Measurements from ENCODE around the genes TM9SF2 and METTL21C.

GRCh38 chr13:99403740-99404100 lies 96.5 kb upstream of the GPR183 start:
- PRO-cap = no peak

DNA sequence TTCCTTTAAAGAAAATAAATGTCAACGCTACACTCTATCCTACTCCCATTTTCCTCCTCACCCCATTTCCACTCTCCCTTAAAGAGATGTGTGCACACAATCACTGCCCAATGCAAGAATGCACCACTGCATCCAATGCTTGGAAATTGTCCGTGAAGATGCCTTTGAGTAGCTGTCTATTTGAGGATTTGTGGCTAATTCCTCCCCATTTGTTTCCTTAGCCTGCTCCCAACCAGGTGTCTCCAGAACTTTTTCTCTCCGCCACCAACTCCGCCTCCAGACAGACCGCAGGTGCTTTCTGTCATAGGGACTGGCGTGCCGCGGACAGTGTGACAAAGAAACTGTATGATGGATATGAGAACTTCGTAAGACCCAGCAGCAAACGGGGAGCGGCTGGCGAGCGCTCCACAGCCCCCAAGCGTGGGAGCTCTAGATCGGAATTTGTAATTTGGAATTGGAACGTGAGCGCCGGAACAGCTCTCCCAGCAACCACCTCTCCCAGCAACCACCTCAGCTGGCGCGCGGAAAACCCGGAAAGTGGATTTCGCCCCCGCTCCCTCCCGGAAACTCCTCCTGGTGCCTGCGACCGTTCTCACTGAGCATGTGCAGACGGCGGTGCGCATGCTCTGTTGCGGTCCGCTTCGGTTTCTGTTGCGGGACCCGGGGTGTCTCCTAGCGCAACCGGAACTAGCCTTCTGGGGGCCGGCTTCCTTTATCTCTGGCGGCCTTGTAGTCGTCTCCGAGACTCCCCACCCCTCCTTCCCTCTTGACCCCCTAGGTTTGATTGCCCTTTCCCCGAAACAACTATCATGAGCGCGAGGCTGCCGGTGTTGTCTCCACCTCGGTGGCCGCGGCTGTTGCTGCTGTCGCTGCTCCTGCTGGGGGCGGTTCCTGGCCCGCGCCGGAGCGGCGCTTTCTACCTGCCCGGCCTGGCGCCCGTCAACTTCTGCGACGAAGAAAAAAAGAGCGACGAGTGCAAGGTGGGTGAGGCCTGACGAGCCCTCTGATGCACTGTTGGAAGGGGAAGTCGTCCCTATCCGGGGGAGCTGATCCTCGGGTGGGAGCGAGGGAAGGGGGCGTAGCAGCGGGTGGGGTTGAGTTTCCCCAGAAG lies at the start of gene TM9SF2:
TM9SF2 (plus strand) TSS at position 675 of the 1,111 bp plus-strand sequence.
- PRO-cap = bidirectional peak, plus-strand start at position 715 of the sequence, minus-strand start at position 516 of the sequence; bidirectional peak, plus-strand start outside the sequence, minus-strand start at position 947 of the sequence

GRCh38 chr13:99524355-99524720 lies 23.1 kb downstream of the TM9SF2 start:
- PRO-cap = no peak

- PRO-cap = no peak
Observed at GRCh38 chr13:99559399-99560026, 47.0 kb upstream of the CLYBL start.

- PRO-cap = bidirectional peak, plus-strand start at chr13:99658085, minus-strand start at chr13:99658156; bidirectional peak, plus-strand start at chr13:99658340, minus-strand start at chr13:99658361; bidirectional peak, plus-strand start at chr13:99658667, minus-strand start at chr13:99658480; unidirectional peak, minus-strand start at chr13:99658716
Observed at GRCh38 chr13:99657693-99659033, 51.7 kb downstream of the CLYBL start.

- PRO-cap = no peak
Observed at GRCh38 chr13:99686538-99687629, 80.4 kb downstream of the CLYBL start.

GRCh38 chr13:99984410-99985277 lies 3.1 kb downstream of the ZIC2 start:
- PRO-cap = no peak

DNA sequence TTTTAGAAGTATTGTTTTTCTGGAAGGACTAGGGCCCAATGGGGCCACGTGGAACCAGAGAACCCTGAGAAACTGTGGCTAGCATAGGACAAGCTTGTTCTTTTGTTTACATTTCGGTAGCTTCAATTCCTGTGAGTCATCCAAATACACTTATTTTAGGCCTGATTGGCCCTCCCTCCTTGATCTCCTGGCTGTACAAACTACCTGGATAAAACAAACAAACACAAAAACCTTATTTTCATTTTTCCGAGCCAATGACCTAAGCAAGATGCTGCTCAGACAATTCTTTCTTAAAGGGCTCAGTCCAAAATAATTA lies 124.0 kb downstream of the ITGBL1 start:
- PRO-cap = no peak

- PRO-cap = no peak
Observed at GRCh38 chr13:102183388-102184326, 266.9 kb upstream of the FGF14 start.

DNA sequence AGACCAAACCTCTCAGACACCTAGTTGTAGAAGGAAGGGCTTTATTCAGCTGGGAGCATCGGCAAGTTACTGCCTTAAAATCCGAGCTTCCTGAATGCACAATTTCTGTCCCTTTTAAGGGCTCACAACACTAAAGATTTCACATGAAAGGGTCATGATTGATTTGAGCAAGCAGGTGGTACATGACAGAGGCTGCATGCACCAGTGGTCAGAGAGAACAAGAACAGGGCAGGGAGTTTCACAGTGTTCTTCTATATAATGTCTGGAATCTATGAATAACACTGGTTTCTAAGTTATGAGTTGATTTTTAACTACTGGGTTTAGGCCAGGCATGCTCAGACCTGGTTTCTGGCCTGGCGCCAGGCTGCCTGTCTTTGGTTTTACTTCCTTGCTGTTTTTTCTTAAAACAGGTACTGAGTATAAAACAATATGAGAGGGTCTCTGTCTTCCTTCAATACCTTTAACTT lies 156.6 kb upstream of the TPP2 start:
- PRO-cap = no peak

DNA sequence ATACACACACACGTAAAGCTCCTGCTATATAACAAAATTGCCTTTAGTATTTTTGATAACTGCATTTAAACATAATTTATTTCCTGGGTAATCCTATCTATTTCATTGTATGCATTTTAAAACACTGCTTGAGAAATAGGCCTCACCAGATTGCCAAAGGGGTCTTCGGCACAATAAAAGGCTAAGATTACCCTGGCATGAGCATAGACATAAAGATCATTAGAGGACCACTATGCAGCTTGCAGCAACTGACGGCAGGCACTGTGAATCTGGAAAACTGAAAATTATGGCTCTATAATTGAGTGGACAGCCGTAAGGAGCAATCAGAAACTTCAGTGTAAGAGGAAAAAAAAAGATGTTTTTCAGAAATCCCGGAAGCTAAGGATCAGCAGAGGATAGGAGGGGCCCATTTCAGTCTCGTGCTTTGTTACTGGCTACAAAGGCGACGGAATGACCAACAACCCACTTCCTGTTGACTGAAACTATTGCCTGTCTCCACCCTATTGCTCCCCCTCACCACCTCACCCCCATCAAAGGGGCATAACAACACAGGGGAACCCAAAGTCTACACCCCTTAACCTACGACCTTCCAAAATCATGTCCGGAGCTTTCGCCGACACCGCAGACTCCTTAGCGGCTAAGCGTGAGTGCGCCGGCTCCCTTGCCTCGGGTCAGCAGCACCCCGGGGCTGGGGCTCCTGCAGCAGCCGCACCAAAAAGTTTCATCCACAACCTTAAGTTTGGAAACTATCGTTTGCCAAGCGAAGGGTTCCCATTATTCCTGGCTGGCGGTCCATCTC lies 725 bp upstream of the TPP2 start:
- PRO-cap = unidirectional peak, plus-strand start at position 219 of the sequence; bidirectional peak, plus-strand start at position 427 of the sequence, minus-strand start at position 632 of the sequence

DNA sequence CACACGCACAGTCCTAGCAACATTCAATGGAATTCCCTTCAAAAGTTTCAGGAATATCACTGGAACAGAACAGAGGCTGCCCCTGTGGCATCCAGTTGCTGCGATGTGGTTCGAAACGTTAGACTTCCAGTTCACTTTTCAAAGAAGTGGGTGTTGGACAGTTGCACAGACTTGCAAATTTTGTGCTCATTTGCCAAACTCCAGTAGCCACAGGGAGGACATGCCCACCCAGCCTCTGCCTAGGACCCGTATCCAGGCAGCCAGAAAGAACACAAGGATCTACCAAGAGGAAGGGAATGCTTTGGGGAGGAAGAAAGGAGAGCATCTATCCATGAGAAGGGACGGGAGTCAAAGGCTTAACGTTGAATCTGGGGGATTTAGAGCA lies at the start of gene METTL21C:
METTL21C (minus strand) TSS at position 120 of the 385 bp plus-strand sequence.
- PRO-cap = no peak

- PRO-cap = bidirectional peak, plus-strand start at chr13:102800442, minus-strand start at chr13:102800076
Observed at GRCh38 chr13:102799582-102800118, 731 bp downstream of the BIVM start.

DNA sequence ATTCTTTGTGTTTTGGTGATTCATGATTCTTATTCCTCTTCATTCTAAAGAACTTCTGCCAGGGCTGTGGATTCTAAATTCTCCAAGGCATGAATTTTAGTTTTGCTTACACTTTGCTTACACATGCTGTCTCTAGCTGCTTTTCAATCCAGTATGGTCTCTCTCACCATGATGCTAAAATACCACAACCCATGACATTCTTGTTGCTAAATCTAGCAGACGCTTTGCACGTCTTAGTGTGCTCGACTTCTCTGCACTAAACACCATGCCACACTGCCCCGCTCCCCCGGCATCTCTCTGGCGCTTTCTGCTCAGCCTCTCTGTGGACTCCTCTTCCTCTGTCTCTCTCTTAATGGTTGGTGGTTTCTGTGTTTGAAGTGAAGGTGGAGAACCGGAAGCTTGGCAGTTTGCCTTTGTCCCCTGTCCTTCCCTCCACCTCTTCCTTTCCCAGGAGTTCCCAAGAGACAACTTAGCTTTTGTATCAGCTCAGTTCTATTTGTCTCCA lies 8.8 kb downstream of the ERCC5 start:
- PRO-cap = no peak

- PRO-cap = no peak
Observed at GRCh38 chr13:103170180-103170403, 103.9 kb upstream of the SLC10A2 start.

DNA sequence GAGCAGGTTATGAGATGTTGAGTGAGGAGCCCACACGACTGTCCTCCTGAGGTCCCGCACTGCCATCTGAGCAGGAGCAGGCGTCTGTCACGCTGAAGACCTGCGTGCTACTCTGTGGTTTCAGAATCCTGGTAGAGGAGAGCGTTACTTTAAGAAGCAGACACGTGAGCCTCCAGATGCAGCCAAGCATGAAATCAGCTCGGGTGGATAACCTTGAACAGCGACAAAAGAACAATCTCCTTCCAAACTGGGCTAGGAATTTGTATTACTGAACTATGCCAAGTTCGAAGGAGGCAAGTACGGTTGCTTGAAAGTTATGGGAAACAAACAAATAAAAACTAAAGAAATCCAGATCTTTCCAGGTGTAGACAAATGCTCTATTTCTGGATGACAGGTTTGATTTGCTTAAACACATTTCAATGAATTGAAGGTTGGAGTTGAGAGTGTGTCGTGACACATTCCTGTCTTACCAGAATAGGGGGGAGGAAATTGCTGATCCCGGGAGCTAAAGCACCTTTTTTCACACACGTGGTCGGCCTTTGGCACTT lies 945.4 kb upstream of the SLC10A2 start:
- PRO-cap = no peak

DNA sequence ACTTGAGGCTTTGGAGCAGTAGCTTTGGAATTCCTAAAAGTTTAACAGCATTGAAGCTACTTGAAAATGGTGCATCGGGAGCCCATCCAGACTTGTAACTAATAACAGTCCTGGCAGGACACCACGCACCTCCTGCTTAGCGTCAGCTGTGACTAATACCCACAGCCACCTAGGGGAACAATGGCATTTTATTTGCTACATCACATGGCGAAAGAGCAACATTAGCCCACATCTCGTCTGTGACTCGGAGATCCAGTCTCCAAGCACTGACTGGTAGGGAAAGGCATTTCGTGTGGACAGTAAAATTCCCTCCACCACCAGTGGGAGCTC lies 894.4 kb upstream of the DAOA start:
- PRO-cap = no peak

GRCh38 chr13:106099826-106100056 lies 435.7 kb downstream of the EFNB2 start:
- PRO-cap = no peak

DNA sequence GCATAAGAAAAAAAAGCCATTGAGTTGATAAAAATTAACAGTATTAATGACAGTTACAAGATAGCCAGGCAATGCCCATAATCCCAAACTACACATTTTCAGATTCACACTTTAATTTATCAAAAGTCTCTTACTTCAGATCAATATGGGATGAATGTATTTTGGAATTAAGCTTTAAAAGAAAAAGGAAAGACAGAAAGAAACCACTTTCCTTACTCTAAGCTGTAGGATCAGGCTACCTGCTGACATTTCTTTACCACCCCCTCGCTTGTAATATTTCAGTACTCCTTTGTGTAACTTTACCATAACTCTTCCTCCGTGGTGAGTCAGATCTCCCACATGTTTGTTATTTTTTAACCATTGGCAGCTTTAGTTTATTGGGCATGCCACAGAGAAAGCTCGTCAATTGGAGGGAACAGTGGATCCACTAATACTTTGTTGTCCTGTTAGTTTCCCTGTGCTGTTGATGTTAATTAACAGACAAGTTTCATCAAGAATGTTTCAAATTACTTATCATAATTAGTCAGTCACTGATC lies 22.6 kb downstream of the EFNB2 start:
- PRO-cap = no peak

- PRO-cap = no peak
Observed at GRCh38 chr13:106709465-106709904, 141.5 kb upstream of the ARGLU1 start.

Measured in neural crest cell (in vitro differentiated cells).